Right lobe of liver (tissue), 4 donors: ENCODE measurements around the genes MRI1 and ZSWIM4.

DNA sequence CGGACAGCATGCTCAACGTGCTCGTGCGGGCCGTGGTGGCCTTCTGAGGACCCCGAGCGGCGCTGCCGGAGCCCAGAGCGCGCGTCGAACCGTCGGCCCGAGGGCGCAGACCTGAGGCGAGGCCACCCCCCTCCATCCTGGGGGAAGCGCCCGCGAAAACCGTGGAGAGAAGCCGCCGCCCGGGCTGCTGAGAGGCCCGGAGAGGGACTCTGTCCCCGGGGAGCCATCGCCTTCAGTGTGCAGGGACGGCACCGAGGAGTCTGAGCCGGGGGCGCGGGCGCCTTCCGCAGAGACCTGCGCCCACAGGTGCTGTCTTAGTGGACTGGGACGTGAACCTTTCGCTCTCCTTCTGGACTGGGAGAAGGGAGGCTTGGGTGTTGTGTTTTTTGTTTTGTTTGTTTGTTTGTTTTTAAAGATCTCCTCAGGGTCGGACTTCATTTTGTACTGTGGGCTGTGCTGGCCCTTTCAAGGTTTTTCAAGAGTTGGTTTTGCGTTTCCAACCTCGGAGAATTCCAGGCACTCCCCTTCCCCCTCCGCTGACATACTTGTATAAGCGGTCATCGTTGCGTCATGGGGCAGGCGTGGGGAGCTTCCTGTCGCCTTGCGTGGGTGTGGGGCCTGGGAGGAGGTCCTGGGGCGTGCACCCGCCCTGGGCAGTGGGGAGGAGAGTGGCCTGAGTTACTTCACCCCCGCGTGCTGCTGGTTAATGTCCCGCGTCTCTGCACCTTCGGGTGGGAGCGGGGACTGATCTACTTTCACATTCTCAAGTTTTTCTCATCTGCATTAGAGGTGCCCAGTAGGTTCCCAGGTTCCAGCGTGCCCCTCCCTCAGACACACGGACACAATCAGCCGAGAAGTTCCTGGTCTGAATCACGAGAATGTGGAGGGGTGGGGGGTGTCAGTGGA is 3.9 kb downstream of the IER2 start:
- PRO-cap, 4 experiments: peak in 4 of 4 experiments; most common plus-strand start position 656 of the sequence (in 3); most common minus-strand start position 522 of the sequence (in 4)
- RAMPAGE, long total RNA, 2 experiments: no peak in any of the 2 experiments

DNA sequence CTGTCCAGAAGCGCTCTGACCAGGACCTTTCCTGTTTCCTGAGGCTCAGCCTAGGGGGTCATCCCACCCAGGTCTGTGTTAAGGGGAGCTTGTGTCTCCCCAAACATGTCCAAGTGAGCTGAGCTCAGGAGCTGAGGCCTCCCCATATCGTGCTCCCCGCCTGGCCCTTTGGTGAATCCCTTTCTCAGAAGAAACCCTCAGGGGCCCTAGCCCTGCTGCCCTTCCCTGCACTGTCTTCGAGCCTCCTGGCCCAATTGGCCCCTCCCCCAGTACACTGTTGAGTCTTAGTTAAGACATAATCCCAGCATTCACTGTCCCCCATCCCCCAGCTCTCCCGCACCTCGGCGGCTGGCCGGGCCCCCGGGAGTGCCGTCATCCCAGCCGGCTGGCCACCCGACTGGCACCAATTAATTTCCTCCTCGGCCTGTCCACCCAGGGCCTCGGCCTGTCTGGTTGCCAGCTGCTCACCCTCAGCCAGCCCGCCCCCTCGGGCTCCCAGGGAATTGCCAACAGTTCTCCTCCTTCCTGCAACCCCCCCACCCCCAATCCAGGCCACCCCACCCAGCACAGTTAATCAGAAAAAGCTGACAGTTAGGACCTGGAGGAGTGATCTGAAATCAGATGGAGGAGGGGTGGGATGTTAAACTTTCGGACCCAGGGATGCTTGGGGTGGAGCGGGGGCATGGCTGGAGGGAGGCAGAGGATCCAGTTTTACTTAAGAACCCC is 13.6 kb downstream of the IER2 start:
- PRO-cap, 4 experiments: peak in 4 of 4 experiments; most common plus-strand start position 477 of the sequence (in 1); most common minus-strand start position 256 of the sequence (in 4)
- RAMPAGE, long total RNA, 2 experiments: no peak in any of the 2 experiments

DNA sequence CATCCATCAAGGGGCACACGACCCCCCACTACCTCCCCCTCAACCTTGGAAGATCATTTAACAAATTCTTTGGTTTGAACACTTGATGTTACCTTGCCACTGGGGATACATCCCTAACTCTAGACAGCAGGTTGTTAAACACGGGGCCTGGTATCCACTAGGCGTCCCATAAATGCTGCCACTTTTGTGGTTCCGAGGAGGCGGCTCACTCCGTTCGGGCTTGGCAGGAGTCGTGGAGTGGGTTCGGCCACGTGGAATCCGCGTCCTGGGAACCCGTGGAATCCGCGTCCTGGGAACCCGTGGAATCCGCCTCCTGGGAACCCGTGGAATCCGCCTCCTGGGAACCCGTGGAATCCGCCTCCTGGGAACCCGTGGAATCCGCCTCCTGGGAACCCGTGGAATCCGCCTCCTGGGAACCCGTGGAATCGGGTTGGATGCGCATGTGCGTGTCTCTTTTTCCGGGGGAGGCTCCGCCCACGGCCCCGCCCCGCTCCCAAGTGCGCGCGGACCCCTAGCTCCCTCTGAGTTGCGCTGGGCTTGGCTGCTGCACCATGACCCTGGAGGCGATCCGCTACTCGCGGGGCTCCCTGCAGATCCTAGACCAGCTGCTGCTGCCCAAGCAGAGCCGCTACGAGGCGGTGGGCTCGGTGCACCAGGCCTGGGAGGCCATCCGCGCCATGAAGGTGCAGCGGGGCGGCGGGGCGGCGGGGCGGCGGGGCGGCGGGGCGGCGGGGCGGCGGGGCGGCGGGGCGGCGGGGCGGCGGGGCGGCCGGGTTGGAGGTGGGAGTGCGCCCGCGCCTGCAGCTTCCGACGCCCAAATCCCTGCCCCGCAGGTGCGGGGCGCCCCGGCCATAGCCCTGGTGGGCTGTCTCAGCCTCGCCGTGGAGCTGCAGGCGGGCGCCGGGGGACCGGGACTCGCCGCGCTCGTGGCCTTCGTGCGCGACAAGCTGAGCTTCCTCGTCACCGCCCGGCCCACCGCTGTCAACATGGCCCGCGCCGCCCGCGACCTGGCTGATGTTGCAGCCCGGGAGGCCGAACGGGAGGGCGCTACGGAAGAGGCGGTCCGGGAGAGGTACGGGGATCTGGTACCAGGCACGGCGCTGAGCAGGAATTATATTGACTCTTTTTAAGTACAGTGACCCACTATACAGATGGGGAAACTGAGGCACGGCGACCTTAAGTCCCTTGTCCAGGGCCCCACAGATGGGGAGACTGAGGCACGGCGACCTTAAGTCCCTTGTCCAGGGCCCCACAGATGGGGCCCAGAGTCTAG is at the start of gene MRI1:
TSS of gene MRI1 (plus strand) at position 485 of the 1,273 bp plus-strand sequence.
- PRO-cap, 4 experiments: peak in 4 of 4 experiments; most common plus-strand start position 524 of the sequence (in 4); most common minus-strand start position 301 of the sequence (in 1)
- RAMPAGE, long total RNA, 2 experiments: no peak in any of the 2 experiments

- PRO-cap, 4 experiments: peak in 4 of 4 experiments; most common plus-strand start chr19:13795443 (in 4)
- RAMPAGE, long total RNA, 2 experiments: no peak in any of the 2 experiments
Observed at GRCh38 chr19:13795213-13796273, at the start of gene ZSWIM4. Gene ZSWIM4, plus strand, starts transcription at chr19:13795443.

- PRO-cap, 4 experiments: no peak in any of the 4 experiments
- RAMPAGE, long total RNA, 2 experiments: no peak in any of the 2 experiments
Observed at GRCh38 chr19:13812645-13813153, 17.5 kb downstream of the ZSWIM4 start.

GRCh38 chr19:13834206-13834666 is 39.0 kb downstream of the ZSWIM4 start:
- PRO-cap, 4 experiments: no peak in any of the 4 experiments
- RAMPAGE, long total RNA, 2 experiments: no peak in any of the 2 experiments

DNA sequence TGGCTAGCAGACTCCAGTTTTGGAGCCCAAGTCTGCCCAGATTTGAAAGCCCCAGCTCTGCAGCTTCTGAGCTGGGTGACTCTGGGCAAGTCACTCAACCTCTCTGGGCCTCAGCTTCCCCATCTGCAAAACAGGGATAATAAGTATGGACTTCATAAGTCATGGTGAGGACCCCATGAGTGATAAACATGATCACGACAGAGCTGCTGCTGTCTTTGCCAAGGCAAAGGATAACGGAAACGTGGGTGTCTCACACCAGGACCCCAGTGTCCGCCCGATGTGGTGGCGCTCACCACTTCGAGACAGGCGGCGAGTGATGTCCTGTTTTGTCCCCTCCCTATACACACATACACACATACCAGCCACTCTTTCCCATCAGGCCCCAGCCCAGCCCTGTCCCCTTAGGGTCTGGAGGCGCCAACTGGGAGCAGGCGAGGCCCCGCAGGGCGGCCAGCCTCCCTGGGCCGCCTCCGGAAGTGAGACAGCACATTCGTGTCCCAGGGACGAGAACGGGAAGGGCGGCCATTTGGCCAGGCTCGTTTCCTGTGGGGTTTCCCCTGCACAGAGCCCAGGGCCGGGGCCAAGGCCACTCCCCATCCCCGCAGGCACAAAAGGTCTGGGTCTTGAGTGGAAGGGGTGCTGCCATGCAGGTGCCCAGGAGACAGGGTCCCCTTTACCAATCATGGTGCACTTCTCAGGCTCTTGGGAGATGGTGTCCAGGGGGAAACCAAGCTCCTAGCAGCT is 38.1 kb upstream of the NANOS3 start:
- PRO-cap, 4 experiments: peak in 4 of 4 experiments; most common plus-strand start position 610 of the sequence (in 4); most common minus-strand start position 349 of the sequence (in 2)
- RAMPAGE, long total RNA, 2 experiments: no peak in any of the 2 experiments

- PRO-cap, 4 experiments: peak in 1 of 4 experiments; most common minus-strand start chr19:13842241 (in 1)
- RAMPAGE, long total RNA, 2 experiments: no peak in any of the 2 experiments
Observed at GRCh38 chr19:13841512-13842432, 35.2 kb upstream of the NANOS3 start.

DNA sequence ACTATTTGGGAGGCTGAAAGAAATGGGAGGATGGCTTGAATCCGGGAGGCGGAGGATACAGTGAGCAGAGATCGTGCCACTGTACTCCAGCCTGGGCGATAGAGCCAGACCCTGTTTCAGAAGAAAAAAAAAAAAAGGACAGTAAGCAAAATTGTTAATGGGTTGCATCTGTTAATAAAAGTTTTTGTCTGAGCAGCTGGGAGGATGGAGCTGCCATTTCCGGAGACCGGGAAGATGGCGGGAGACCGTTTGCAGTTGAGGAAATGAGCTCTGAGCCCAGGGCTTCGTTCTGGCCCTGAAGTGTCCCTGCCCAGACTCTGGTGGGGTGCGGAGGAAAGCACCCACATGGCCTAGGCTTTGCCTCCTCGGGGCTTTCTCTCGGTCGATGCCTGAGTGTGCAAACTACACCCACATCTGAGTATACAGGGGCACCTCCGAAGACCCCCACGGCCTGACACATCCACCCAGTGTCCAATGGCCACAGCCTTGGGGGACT is 15.6 kb upstream of the NANOS3 start:
- PRO-cap, 4 experiments: no peak in any of the 4 experiments
- RAMPAGE, long total RNA, 2 experiments: no peak in any of the 2 experiments

- PRO-cap, 4 experiments: no peak in any of the 4 experiments
- RAMPAGE, long total RNA, 2 experiments: no peak in any of the 2 experiments
Observed at GRCh38 chr19:13959084-13959549, 6.8 kb downstream of the DCAF15 start.

- PRO-cap, 4 experiments: no peak in any of the 4 experiments
- RAMPAGE, long total RNA, 2 experiments: no peak in any of the 2 experiments
Observed at GRCh38 chr19:13973960-13974615, 21.8 kb downstream of the DCAF15 start.

GRCh38 chr19:13986274-13986958 is 19.7 kb downstream of the RFX1 start:
- PRO-cap, 4 experiments: peak in 3 of 4 experiments; most common plus-strand start chr19:13986711 (in 3); most common minus-strand start chr19:13986526 (in 2)
- RAMPAGE, long total RNA, 2 experiments: no peak in any of the 2 experiments

DNA sequence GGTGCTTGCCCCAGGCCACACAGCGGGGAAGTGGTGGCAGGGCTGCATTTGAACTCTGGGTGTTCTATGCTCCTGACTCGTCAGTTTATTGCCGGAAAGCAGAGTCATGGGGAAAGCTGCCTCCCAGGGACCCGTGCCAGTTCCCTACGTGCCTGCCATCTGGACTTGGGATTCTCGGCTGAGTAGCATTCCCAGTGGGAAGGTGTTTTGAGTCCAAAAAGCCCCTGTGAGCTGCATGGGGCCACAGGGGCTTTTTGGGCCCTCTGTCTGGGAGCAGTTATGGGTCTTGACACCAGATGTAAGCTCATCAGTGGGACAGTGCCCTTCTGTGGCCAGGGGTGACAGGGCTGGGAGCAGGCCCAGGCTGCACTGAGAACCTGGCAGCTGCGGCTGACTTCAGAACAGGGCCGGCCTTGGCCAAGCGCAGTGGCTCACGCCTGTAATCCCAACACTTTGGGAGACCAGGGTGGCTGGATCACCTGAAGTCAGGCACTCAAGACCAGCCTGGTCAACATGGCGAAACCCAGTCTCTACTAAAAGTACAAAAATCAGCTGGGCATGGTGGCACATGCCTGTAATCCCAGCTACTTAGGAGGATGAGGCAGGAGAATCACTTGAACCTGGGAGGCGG is 10.9 kb downstream of the RFX1 start:
- PRO-cap, 4 experiments: no peak in any of the 4 experiments
- RAMPAGE, long total RNA, 2 experiments: no peak in any of the 2 experiments

- PRO-cap, 4 experiments: no peak in any of the 4 experiments
- RAMPAGE, long total RNA, 2 experiments: no peak in any of the 2 experiments
Observed at GRCh38 chr19:13997027-13997842, 8.9 kb downstream of the RFX1 start.

DNA sequence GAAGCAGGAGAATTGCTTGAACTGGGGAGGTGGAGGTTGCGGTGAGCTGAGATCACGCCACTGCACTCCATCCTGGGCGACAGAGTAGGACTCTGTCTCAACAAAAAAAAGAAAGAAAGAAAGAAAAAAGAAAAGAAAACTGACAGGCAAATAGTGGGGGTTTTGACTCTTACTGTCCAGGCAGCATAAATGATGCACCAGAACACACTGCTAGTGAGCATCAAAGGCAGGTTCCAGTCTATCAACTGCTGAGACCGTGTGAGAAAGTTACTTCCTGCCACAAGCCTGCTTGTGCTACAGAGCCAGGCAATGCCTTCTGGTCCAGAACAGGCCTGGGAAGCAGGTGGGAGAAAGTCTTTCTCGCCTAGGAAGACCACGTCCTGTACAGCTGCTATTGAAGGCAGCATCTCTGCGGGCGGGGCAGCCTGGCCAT is 3.7 kb downstream of the RFX1 start:
- PRO-cap, 4 experiments: no peak in any of the 4 experiments
- RAMPAGE, long total RNA, 2 experiments: no peak in any of the 2 experiments

GRCh38 chr19:14006869-14007555 is 892 bp upstream of the RFX1 start:
- PRO-cap, 4 experiments: peak in 4 of 4 experiments; most common plus-strand start chr19:14006959 (in 3); most common minus-strand start chr19:14007036 (in 1)
- RAMPAGE, long total RNA, 2 experiments: no peak in any of the 2 experiments

DNA sequence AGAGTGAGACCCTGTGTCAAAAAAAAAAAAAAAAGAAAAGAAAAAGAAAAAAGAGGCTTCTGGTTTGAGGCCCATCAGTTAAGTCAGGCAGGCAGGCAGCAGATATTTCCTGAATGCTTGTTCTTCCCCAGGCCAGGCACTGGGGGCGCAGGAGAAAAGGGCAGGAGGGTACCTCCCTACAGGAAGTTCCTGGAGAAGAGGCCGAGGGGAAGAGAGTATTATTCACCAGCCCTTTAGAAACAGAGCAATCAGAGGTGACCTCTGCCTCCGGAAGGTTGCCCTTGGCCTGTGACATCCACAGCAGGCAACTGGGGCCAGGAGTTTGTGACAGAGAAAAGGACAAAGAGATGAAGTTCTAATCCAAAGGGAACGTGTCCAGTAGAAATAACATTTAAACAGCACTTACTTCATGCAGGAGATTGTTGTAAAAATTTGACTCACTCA is 4.4 kb upstream of the RLN3 start:
- PRO-cap, 4 experiments: peak in 1 of 4 experiments; most common plus-strand start position 181 of the sequence (in 1)
- RAMPAGE, long total RNA, 2 experiments: no peak in any of the 2 experiments

GRCh38 chr19:14053896-14055038 is 7.6 kb downstream of the PALM3 start:
- PRO-cap, 4 experiments: no peak in any of the 4 experiments
- RAMPAGE, long total RNA, 2 experiments: start-site peak on the minus strand in 1 of 2 experiments, at chr19:14054513-14054624 at its widest, 18 reads per replicate

- PRO-cap, 4 experiments: peak in 4 of 4 experiments; most common plus-strand start chr19:14081422 (in 3); most common minus-strand start chr19:14081303 (in 4)
- RAMPAGE, long total RNA, 2 experiments: no peak in any of the 2 experiments
Observed at GRCh38 chr19:14080523-14081767, 4.6 kb downstream of the C19orf67 start.

- PRO-cap, 4 experiments: peak in 4 of 4 experiments; most common plus-strand start chr19:14091212 (in 4); most common minus-strand start chr19:14091782 (in 4)
- RAMPAGE, long total RNA, 2 experiments: no peak in any of the 2 experiments
Observed at GRCh38 chr19:14091075-14092065, 5.8 kb upstream of the C19orf67 start.